Colon Carcinoma Metastatic in the Lung (tissue), 2 donors: ENCODE measurements around the gene LIMS3.

DNA sequence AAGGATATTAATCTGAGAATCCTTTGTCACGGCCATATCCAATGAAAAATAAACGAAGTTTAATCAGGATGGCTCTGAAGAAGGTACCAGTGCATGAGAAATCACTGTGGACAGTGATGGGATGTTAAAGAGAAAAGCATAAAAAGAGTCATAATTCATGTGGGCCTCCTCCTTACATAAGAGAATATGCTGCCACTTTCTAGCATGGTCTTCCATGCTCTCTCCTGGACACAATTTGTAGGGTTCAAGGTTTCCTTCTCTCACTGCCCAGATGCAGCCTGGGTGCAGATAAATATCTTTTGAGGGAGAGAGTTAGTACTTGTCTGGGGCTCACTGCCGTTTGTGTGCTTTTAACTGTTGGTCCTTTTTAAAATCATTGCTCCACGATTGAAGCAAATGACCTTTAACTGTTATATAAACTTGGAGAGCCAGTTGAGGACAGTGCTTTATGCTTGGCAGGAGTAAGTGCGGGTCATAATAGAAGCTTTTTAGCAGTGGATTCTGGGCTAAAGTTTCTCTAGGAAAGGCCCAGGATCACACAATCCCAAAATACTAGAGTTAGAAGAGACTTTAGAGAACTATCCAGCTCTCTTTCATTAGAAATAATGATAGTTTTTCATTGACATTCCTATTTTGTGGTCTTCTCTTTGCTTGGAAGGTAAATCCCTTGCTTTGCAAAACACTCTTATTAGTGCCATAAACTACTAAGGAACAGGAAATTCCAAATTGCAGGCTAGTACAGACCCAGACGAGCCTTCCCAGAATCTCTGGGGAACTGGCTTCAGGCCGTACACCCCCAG is 18.9 kb downstream of the LIMS1 start:
- PRO-cap, 2 experiments: no peak in any of the 2 experiments

DNA sequence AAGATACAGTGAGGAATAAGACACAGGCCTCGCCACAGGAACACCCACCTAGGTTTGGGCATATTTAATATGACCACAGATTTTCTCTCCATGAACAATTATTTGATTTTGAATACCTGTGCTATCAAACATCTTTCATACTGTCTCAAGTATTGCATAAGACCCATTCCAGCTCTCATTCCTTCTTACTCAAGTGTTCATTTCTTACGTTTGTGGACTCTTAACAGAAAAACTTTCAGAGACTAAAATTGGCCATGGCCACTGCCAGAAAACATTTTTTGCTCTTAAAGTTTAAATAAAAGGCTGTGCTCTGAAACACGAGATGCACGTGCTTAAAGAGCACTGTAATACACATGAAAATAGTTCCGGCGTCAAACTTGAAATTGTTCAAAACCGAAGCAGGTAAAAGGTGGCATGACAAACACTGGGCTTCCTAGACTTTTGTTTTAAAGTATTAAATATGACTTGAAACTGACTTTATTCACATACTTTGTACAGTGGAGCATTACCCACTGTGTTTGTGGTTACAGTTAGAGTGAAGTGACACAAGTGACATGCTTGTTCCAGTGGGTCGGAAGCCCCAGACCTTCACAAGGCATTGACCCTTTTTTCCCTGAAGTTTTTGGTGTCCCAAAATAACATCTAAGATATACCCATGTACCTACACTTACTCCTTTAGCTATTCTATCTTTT is 89.5 kb downstream of the LIMS1 start:
- PRO-cap, 2 experiments: no peak in any of the 2 experiments

GRCh38 chr2:108652606-108653105 is 66.6 kb upstream of the RANBP2 start:
- PRO-cap, 2 experiments: no peak in any of the 2 experiments

GRCh38 chr2:108727791-108728298 is 8.6 kb downstream of the RANBP2 start:
- PRO-cap, 2 experiments: no peak in any of the 2 experiments

- PRO-cap, 2 experiments: no peak in any of the 2 experiments
Measured at GRCh38 chr2:108772277-108772775, 14.2 kb upstream of the CCDC138 start.

DNA sequence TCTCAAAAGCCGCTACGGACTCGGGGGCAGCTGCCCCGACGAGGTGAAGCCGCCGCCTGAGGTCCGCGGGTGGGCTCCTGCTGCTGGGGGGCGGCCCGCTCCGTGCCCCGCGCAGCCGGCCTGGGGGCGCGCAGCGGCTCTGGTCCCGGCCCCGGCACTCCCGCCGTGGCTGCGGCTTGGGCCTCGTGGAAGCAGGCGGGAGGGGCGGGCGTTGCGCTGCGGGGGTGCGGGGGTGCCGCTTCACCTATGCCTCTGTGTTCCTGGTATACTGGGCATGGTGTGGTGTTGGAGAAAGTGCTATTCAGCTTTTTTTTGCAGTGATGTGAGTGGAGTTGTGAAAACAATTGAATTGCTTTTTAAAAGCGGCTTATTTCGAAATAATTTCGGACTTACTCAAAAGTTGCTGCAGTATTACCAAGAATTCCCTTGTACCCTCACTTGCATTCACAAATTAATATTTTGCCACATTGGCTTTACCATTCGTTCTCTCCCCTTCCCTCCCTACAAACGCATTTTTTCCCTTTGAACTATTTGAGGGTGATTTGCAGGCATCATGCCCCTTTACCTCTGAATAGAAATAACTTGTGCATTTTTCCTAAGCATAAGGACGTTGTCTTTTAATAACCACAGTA is 418 bp downstream of the CCDC138 start:
- PRO-cap, 2 experiments: no peak in any of the 2 experiments

GRCh38 chr2:108987274-108987487 is 1.8 kb downstream of the EDAR start:
- PRO-cap, 2 experiments: no peak in any of the 2 experiments

DNA sequence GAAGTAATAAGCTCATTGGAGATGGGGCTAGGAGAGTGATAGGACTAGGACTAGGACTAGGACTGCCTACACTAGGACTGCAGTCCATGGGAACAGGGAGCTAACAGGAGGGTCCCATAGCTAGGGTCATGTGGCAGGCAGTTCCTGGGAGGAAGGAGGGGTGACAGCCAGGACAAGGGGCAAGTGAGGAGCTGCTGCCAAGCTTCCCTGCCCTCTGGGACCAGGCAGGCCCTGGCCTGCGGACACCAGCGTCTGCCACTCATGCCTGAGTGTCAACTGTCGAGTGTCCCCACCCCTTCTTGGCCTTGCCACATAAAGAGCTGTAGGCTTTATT is 66.1 kb downstream of the SH3RF3 start:
- PRO-cap, 2 experiments: no peak in any of the 2 experiments

DNA sequence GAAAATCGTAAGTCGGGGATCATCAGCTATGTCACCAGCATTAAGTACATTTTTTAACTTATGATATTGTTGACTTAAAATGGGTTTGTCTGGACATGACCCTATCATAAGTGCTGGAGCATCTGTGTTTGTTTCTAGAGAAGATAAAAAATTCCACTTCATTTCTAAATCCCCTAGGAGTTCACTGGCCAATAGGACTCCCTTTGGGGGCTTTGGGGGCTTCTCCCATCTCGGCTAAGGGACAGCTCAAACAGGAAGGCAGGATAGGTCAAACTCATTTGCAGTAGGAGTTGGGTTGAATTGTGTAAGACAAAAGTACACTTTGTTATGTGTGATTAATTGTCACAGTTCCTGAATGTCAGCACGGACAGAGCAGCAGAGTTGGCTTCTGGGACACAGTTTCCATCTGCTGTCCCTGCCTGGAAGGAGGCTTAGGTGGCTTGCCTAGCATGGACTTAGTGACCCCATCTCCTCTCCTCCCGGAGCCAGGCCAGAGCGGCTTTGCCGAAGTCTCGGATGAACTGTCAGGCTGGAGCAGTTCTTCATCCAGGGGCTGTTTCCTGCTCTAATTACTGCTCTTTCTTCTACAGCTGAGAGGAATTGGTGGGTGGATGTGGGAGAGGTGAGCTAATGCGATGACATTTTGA is 101.8 kb downstream of the SH3RF3 start:
- PRO-cap, 2 experiments: no peak in any of the 2 experiments

DNA sequence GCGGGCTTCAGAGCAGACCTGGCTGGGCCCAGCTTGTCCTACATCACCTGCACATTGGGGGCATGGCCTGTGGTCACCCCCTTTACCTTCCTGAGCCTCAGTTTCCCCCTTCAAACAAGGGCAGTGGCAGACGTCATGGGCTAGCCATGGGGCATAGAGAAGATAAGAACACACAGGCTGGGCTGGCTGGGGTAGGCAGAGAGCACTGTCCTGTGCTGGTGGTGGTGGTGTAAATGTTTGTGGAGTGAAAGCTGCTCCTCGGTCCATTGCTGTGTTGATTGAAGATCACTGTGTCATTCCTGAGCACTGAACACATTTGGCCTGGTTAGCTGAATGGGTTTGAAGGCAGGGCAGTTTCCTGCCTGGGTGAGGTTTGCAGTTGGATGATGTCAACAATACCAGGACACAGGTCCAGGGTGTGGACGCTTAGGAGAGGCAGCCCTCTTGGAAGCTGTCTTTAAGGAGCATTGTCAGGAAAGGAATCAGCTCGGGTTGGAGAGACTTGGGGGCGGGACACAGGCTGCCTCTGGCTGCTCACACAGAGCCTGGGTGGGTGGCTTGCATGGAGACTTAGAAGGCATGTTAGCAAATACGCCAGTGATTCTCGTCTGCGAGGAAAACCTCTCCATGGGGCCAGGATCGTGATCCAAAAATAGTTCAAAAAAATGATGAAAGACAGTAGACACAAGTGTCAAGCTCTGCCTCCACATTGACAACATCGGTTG is 237.7 kb downstream of the SEPTIN10 start:
- PRO-cap, 2 experiments: no peak in any of the 2 experiments

- PRO-cap, 2 experiments: no peak in any of the 2 experiments
Measured at GRCh38 chr2:109447209-109447896, 166.4 kb downstream of the SEPTIN10 start.

DNA sequence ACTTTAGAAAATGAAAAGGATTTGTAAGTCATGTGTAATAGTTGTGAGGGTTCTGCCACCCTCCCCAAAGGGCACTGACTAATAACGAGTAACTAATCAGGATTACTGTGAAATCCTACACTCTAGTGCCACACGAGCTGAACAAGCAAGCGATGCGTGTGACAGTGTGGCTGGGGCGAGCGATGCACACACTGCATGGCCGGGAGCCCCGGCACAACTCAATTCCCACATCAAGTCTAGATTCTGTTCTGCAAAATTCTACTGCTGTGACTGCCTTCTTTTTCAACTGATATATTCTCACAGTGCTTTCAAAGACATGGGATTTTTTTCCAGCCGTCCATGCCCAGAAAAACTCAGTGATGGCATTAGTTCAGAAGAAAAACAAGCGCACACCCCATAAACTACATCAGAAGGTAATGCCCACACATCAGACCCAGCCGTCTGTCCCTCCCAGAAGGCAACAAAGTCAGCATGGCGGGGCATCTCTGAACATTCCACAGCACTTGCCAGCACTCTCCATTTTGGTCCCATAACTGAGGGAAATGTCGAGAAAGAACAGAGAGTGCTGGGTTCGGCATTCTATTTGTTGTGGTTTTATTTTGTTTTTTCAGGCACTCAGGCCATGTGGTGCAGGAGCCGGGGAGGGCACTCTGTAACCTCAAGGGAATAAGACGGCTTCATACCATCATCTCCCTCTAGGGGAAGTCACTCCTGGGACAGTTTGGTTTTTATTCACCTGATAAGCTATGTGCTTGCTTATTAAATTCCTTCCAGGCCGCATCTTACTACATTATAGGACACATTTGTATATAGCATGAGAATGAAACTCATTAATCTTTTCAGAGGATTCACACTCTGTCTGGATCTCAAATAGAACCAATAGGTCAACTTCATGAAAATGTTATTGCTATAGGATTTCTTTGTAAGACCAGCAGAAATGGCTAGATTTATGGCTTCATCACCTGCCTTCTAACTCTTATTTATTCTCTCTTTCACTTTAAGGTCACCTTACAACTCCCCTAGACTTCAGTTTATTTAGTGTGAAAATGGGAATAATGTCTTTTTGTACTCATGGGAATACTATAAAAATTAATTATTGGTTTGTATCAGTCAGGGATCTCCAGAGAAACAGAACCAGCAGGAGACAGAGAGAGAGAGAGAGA is 156.0 kb downstream of the SEPTIN10 start:
- PRO-cap, 2 experiments: no peak in any of the 2 experiments

DNA sequence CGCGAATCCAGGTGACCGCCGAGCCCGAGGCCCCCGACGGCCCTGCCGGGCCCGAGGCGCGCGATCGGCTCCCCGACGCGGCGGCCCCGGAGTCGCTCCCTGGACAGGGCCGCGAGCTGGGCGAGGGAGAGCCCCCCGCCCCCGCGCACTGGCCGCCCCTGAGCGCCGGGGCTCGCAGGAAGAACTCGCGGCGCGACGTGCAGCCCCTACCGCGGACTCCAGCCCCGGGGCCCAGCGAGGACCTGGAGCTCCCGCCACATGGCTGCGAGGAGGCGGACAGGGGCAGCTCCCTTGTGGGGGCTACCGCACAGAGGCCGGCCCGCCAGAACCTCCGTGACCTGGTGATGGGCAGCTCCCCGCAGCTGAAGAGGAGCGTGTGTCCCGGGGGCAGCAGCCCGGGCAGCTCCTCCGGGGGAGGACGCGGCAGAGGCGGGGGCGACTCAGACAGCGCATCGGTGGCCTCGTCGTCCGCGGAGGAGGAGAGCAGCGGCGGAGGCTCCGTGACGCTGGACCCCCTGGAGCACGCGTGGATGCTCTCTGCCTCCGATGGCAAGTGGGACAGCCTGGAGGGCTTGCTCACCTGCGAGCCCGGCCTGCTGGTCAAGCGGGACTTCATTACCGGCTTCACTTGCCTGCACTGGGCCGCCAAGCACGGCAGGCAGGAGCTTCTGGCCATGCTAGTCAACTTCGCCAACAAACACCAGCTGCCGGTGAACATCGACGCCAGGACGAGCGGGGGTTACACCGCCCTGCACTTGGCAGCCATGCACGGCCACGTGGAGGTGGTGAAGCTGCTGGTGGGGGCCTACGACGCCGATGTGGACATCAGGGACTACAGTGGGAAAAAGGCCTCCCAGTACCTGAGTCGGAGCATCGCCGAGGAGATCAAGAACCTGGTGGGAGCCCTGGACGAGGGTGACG is 869 bp downstream of the SOWAHC start:
- PRO-cap, 2 experiments: no peak in any of the 2 experiments

- PRO-cap, 2 experiments: no peak in any of the 2 experiments
Measured at GRCh38 chr2:109630901-109631327, 16.8 kb downstream of the SOWAHC start.

DNA sequence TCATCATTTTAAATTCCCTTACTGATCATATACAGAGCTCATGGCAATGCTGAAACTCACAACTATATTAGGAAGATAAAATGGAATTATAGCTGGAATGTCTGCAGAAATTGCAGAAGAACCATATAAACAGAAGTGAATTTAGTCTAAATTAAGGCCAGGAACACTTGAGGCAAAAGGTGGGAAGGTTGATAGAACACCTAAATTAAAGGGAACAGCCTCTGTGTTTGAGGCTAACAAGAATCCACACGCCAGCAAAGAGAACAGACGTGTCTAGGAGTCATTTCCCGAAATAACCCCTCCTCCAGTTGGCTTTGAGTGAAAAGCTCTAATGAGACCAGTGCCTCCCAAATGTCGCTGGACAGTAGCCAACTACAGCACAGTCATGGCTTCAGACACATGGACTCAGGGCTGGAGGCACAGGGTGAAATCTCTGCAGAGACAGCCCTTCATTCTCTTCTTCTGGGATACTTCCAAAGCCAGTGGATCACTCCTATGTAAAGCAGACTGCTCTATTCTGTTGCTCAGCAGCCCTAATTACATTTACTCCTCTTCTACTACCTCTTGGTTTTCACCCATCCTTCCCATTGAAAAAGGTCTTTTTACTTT is 49.5 kb downstream of the SOWAHC start:
- PRO-cap, 2 experiments: no peak in any of the 2 experiments

DNA sequence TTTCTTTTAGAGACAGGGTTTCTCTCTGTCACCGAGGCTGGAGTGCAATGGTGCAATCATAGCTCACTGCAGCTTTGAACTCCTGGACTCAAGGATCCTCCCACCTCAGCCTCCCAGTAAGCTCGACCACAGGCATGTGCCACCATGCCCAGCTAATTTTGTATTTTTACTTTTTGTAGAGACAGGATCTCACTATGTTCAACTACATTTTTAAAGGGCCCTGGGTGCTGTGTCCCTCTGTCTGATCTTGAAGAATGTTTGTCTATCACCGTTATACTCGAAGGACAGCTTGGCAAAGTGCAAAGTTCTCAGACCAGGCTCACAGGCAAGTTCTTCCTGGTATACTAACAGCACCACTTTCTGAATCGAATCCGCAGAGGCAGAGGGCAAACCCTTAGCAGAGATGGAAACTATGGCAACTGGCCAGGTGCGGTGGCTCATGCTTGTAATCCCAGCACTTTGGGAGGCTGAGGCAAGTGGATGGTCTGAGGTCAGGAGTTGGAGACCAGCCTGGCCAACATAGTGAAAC is 60.9 kb downstream of the SOWAHC start:
- PRO-cap, 2 experiments: no peak in any of the 2 experiments

DNA sequence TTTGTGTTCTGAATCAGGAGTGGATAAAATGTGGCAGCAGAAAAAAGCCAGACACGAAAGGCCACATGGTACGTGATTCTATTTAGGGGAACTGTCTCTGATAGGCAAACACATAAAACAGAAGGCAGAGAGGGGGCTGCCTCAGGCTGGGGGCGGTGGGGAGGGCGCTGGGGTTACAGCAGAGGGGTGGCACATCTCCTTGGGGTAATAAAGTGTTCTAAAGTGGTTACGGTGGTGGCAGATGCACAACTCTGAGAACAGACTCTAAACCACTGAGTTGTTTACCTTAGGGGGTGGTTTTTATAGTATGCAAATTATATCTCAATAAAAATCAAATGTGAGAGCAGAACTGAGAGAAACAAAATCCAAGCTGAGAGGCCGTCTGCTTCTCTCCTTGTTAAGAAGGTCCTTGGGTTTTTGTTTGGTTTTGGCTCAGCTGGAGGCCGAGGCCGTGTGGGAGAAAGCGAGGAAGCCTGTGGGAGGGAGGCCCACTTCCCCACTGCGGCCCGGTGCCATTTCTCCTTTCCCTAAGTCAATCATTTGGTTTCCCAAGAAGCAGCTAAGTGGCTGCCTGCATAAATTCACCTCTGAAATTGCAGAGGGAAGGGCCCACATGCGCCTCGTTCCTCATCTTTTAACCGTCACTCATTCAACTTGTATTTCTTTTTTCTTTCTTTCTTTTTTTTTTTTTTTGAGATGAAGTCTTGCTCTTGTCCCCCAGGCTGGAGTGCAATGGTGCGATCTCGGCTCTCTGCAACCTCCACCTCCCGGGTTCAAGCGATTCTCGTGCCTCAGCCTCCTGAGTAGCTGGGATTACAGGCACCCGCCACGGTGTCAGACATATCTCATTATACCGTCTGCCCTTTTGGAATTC is 78.2 kb downstream of the SOWAHC start:
- PRO-cap, 2 experiments: no peak in any of the 2 experiments

GRCh38 chr2:109898446-109898960 is at the start of gene LIMS3:
Gene LIMS3 (plus strand): TSS chr2:109898688.
- PRO-cap, 2 experiments: no peak in any of the 2 experiments

DNA sequence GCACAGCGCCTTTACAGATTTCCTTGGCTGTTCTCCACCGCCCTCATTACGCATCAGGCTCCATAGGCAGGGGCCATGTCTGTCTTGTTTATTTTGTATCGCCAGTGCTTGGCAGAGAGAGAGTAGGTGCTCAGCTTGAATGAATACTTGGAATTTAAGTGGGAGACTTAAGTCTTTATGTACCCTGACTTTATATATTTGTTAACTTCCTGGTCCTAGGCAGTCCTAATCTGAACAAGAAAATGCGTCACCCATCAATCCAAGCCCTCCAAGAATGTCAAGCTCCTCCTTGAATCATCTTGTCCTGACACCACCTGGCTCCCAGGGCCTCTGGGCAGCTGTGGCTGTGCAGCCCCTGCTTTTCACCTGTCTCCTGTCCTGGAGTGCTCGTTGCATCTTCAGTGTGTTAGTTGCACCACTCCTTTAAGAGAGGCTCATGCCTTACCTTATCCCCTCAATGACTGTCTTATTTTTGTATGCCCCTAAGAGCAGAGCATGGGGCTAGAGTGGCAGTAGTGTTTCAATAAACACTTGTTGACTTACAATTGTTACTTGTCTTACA is 11.2 kb downstream of the MALL start:
- PRO-cap, 2 experiments: no peak in any of the 2 experiments

GRCh38 chr2:110806076-110806457 is 73.7 kb downstream of the ACOXL start:
- PRO-cap, 2 experiments: no peak in any of the 2 experiments